Gastrocnemius medialis (tissue), 3 donors: ENCODE measurements around a stretch of chr7.

- PRO-cap: no peak
- RAMPAGE, long total RNA, 3 experiments: no peak in any of the 3 experiments
Observed at GRCh38 chr7:107742793-107743522, 984 bp upstream of the CBLL1 start.

GRCh38 chr7:107744719-107745035 lies 735 bp downstream of the CBLL1 start:
- PRO-cap: no peak
- RAMPAGE, long total RNA, 3 experiments: no peak in any of the 3 experiments

GRCh38 chr7:107785883-107786416 lies 17.1 kb downstream of the SLC26A3 start:
- PRO-cap: no peak
- RAMPAGE, long total RNA, 3 experiments: no peak in any of the 3 experiments

- PRO-cap: no peak
- RAMPAGE, long total RNA, 3 experiments: no peak in any of the 3 experiments
Observed at GRCh38 chr7:108093941-108094140, 36.3 kb downstream of the LAMB4 start.

- PRO-cap: no peak
- RAMPAGE, long total RNA, 3 experiments: no peak in any of the 3 experiments
Observed at GRCh38 chr7:108245957-108246834, 116.0 kb upstream of the LAMB4 start.

GRCh38 chr7:108525129-108525980 lies 580 bp downstream of the PNPLA8 start:
- PRO-cap: bidirectional peak, plus-strand start at chr7:108525818, minus-strand start at chr7:108525783
- RAMPAGE, long total RNA, 3 experiments: no peak in any of the 3 experiments

- PRO-cap: no peak
- RAMPAGE, long total RNA, 3 experiments: no peak in any of the 3 experiments
Observed at GRCh38 chr7:108526606-108526836, 586 bp upstream of the PNPLA8 start.

DNA sequence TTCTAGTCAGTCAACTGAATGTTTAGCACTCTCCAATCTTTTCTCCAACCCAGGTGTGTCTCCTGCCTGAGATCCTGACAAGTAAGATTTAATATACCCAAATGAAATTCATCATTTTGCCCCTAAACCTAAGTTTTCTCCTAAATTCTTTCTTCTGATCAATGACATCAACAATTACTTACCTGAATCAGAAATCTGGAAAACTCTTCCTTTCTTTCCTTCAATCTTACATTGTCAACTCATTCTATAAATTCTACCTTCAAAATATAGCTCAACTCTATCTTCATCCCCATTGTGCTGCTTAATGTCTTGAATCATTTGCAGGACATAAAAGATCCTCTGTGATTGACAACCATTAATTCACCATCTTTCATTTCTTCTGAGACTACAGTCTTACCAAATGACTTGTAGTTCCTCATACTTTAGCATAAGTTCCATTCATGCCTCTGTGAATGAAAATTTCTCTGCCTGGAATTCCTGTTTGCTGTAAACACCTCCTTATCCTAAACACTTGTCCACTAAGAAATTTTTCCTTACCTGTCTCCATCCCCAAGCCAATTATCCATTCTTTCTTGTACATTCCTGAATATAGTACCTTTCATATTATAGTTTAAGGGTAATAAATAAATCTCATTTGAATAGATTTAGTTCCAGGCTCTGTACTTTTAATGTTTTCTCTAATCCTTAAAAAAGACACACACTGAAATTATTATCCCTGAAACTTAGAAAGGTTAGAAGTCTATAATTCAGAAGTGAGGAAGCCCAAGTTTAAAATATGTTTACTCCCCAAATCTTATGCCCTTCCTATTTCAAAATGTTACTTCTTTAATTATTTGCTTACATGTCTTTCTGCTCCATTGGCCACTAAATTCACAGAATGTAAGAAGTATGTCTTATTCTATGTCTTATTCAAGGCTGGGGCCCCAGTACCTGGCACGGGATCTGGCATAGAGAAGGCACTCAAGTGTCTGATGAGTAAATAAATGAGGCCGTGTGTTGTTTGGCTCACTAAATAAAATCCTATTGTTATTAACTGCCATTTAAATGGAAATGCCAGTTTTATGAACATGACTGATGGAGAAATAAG lies 268.6 kb upstream of the LRRN3 start:
- PRO-cap: no peak
- RAMPAGE, long total RNA, 3 experiments: no peak in any of the 3 experiments

GRCh38 chr7:111198494-111199083 lies 107.7 kb downstream of the LRRN3 start:
- PRO-cap: no peak
- RAMPAGE, long total RNA, 3 experiments: no peak in any of the 3 experiments

GRCh38 chr7:111214777-111215456 lies 124.0 kb downstream of the LRRN3 start:
- PRO-cap: no peak
- RAMPAGE, long total RNA, 3 experiments: no peak in any of the 3 experiments

GRCh38 chr7:111413590-111414373 lies 148.5 kb downstream of the IMMP2L start:
- PRO-cap: no peak
- RAMPAGE, long total RNA, 3 experiments: no peak in any of the 3 experiments

GRCh38 chr7:112074691-112075371 lies 131.4 kb downstream of the DOCK4 start:
- PRO-cap: no peak
- RAMPAGE, long total RNA, 3 experiments: no peak in any of the 3 experiments

GRCh38 chr7:112080932-112081629 lies 125.1 kb downstream of the DOCK4 start:
- PRO-cap: no peak
- RAMPAGE, long total RNA, 3 experiments: no peak in any of the 3 experiments

- PRO-cap: unidirectional peak, minus-strand start at chr7:112081962
- RAMPAGE, long total RNA, 3 experiments: no peak in any of the 3 experiments
Observed at GRCh38 chr7:112081804-112082661, 124.2 kb downstream of the DOCK4 start.

DNA sequence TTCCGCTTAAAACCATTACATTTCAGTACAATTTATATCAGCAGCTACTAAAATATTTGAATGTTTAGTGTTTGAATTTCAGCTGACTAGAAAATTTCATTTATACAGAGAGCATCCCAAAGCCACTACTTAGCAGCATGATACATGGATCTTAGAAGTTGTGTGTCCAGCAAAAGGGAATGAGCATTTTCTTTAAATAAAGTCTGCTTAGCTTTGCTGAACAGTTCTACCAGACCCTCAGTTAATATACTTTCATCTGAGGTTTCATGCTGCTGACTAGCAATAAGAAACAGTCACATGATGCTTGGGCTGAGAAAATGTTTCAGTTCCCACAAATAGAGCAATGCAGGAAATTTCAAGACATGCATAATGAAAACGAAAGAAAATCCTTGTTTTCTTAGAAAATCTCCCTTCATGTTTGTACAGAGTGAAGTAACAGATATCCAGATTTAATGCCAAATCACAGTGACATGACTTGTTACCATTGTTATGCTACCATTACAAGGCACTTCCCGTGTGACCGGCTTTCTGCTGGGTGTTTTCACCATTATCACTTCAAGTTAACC lies 121.8 kb downstream of the DOCK4 start:
- PRO-cap: no peak
- RAMPAGE, long total RNA, 3 experiments: no peak in any of the 3 experiments

- PRO-cap: no peak
- RAMPAGE, long total RNA, 3 experiments: no peak in any of the 3 experiments
Observed at GRCh38 chr7:112238802-112239399, 32.4 kb downstream of the ZNF277 start.

- PRO-cap: no peak
- RAMPAGE, long total RNA, 3 experiments: no peak in any of the 3 experiments
Observed at GRCh38 chr7:112361962-112362507, 88.2 kb upstream of the IFRD1 start.

- PRO-cap: no peak
- RAMPAGE, long total RNA, 3 experiments: no peak in any of the 3 experiments
Observed at GRCh38 chr7:112451429-112451739, 1.1 kb downstream of the IFRD1 start.

DNA sequence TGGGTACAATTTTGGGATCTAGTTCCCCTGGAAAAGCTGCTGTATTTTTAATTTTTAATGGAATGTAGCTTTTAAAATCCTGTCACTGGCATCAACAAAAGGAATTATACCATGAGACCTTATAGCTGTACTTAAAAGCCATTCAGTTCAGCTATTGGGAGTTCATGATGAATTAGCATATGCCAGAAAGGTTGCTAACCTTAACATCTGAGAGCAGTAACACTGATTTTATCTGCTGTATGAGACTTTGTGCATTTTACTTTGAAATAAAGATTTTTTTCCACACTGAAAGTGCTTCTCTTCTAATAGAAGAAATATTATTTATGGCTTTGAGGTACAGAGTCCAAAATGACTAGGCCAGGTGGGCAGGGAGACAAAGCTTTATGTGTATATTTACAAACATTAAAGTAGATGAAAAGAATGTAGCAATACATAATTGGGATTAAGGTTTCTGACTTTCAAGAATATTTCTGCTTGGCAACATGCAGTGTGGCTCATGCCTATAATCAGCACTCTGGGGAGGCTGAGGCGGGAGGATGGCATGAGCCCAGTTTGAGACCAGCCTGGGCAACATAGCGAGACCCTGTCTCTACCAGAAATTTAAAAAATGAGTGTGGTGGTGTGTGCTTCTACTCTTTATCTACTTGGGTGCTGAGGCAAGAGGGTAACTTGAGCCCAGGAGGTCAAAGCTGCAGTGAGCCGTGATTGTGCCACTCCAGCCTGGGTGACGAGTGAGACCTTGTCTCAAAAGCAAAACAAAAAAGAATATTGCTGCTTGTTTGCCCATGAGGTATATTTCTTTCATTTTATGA lies 4.7 kb upstream of the LSMEM1 start:
- PRO-cap: no peak
- RAMPAGE, long total RNA, 3 experiments: no peak in any of the 3 experiments

DNA sequence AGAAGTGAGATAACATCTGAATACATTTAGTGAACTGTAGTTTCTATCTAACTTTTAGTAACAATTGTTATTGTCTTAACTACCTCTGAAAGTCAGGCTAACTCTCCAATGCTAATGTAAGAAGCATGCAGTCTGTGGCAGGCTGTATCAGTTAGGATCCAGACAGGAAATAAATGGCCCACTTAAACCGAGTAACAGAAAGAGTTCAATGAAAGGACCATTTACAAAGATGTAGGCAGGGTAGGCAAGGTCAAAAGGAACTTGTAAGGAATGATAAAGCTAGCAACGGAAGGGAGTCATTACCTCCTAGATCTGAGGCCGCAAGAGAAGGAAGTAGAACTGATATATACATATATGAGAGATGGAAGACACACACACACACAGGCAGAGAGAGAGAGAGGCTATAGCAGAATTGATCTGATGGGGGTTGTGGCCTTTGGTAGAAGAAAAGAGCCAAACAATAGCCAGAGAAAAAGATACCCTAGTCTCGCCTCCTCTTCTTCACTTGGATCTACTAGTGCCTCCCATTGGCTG lies 91.1 kb downstream of the LSMEM1 start:
- PRO-cap: no peak
- RAMPAGE, long total RNA, 3 experiments: no peak in any of the 3 experiments